Subcutaneous adipose tissue (tissue), 3 donors: ENCODE measurements around a stretch of chr14.

GRCh38 chr14:70909792-70910188 is 2.5 kb downstream of the PCNX1 start:
- PRO-cap = no peak
- RAMPAGE, long total RNA, 3 experiments = no peak in any of the 3 experiments

- PRO-cap = no peak
- RAMPAGE, long total RNA, 3 experiments = no peak in any of the 3 experiments
Observed at GRCh38 chr14:70919467-70920333, 12.4 kb downstream of the PCNX1 start.

GRCh38 chr14:71103340-71103631 is 196.0 kb downstream of the PCNX1 start:
- PRO-cap = no peak
- RAMPAGE, long total RNA, 3 experiments = no peak in any of the 3 experiments

- PRO-cap = no peak
- RAMPAGE, long total RNA, 3 experiments = no peak in any of the 3 experiments
Observed at GRCh38 chr14:71206591-71207304, 113.5 kb upstream of the SIPA1L1 start.

DNA sequence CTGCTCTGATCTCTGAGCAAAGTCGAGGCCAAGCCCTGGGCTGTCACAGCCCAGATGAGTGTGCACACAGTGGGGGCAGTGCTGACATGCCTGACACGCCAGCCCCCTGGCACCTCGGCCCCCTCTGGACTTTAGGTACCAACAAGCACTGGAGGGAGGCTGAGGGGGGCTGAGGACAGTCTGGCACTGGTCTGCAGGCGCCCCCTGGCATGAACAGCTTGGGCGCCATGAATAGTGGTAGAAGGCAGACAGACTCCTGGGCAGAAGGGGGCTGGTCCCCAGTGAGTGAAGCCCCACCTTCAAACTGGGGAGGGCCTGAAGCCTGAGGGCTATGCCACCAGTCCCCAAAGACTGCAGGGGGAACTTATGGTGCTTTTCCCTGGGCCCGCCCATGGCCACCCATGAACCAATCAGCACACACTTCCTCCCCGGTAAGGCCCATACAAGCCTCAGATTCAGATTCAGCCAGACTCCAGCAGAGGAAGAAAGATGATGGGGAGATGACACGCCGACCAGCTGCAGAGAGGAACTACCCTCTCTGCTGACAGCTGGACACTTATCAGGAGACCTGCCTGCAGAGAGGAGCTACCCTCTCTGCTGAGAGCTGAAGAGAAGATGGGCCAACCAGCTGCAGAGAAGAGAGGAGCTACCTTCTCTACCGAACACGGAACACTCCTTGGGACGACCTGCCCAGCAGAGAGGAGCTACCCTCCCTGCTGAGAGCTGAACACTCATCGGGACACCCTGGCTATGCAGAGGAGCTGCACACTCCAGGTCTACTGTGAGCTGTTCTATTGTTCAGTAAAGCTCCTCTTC is 88.6 kb upstream of the SIPA1L1 start:
- PRO-cap = no peak
- RAMPAGE, long total RNA, 3 experiments = no peak in any of the 3 experiments

DNA sequence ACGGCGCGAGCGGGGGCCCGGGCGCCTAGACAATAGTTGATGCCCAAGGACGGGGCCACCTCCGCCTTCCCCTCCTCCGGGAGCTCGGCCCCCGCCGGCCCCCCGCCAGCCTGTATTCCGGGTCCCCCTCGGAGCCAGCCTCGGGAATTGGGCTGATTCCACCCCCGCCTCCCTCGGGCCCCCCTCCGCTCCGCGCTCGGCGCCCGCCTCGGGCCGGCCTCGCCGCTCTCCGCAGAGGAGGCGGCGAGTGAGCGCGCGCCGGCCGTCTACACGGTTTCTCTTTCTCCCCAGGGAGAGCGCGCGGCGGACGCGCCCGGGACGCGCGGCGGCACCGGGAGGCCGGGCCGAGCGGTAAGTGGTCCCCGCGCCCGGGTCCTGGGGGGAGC is 548 bp downstream of the SIPA1L1 start:
- PRO-cap = bidirectional peak, plus-strand start at position 32 of the sequence, minus-strand start at position 41 of the sequence; bidirectional peak, plus-strand start at position 234 of the sequence, minus-strand start at position 249 of the sequence
- RAMPAGE, long total RNA, 3 experiments = start-site peak on the plus strand in 1 of 3 experiments, centred at position 319 of the sequence, 26 reads per replicate

DNA sequence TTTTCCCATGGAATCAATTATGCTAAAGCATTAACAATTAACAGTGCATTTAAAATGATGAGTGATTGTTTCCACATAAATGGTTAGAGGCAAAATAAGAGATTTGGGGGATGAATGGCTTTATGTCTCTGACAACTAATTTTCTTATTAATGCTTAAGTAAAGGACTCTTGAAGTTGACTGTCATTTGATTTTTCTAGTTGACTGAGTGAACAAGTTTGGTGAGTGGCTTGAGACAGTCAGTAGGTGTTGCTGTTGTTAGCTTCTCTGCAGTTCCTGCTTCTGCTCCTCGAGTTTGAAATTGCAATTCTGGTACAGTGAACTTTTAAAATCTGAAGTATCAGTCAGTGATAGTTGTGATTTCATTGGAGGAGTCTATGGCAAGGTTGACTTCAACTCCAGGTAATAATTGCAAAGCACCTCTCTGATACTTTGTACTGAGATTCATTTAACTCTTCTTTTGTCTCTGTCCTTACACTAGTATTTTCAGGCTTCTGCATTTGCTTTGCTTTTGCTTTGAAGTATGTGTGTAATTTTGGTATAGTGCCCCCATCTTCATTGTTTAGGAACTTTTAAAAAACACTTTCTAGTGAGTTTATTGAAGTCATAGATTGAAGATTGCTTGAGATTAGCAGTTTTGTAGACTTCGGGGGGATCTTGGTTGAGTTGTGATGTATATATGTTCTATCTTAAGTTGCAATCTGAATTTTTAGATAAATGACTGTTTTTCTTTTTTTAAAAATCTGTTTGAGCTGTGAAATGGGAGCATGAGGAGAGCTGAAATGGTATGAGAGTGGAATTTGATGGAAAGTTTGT is 2.5 kb downstream of the SIPA1L1 start:
- PRO-cap = no peak
- RAMPAGE, long total RNA, 3 experiments = no peak in any of the 3 experiments

DNA sequence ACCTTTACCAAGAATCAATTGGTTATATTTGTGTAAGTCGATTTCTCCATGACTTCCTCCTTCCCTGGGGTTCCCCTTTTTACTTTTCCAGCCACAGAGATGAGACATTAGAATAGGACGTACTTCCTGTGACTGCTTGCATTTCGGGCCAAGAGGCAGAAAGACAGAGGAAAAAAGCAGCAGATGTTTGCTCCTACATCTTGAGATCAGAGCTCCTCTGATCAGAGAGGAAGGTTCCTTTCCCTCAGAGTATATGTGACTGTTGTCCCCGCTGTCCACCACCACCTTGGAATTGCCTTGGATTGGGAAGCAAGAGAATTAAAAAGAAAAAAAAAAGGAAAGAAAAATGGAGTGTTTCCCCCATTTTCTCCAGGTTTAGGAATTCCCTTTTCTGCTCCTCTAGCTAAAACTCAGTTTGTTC is 158.4 kb downstream of the SIPA1L1 start:
- PRO-cap = unidirectional peak, plus-strand start at position 139 of the sequence
- RAMPAGE, long total RNA, 3 experiments = no peak in any of the 3 experiments

DNA sequence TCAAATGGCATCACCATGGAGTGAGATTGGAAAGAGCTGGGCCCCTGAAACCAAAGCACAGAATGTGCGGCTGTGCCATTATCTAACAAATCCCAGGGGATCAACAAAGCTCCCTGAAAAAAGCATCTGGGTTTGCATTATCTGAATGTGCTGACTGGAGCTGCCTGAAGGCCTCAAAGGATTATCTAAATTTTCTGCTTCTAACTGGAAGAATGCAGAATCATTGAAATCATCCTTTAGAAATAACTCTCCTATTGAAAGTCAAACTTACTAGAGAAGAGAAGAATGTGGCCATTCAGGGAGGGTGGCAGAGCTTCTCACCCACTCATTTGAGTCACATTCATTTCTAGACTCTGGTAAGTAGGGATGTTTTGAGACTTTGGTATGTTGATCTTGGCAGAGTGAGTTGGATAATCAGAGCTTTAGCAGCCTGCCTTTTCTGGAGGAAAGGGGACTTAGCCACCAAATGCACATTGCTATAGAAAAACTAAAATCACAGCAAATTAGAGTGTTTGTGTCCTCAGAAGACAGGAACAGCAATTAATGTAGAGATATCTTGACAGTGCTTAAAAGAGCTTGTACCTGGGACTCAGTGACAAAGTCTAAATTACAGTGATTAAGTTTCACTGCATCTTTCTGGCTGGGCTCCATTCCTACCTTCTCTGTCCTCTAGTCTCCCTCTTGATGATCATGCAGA is 220.5 kb upstream of the RGS6 start:
- PRO-cap = no peak
- RAMPAGE, long total RNA, 3 experiments = no peak in any of the 3 experiments

GRCh38 chr14:71856210-71856927 is 75.9 kb upstream of the RGS6 start:
- PRO-cap = no peak
- RAMPAGE, long total RNA, 3 experiments = no peak in any of the 3 experiments

GRCh38 chr14:71985805-71986240 is 53.6 kb downstream of the RGS6 start:
- PRO-cap = no peak
- RAMPAGE, long total RNA, 3 experiments = no peak in any of the 3 experiments

- PRO-cap = no peak
- RAMPAGE, long total RNA, 3 experiments = no peak in any of the 3 experiments
Observed at GRCh38 chr14:72907908-72908346, 14.0 kb upstream of the DPF3 start.

GRCh38 chr14:73220284-73220891 is 16.9 kb upstream of the PAPLN start:
- PRO-cap = no peak
- RAMPAGE, long total RNA, 3 experiments = no peak in any of the 3 experiments

- PRO-cap = bidirectional peak, plus-strand start at chr14:73491787, minus-strand start at chr14:73491635
- RAMPAGE, long total RNA, 3 experiments = no peak in any of the 3 experiments
Observed at GRCh38 chr14:73491255-73491992, 691 bp downstream of the RIOX1 start.

GRCh38 chr14:73568881-73569009 is 268 bp upstream of the ACOT2 start:
- PRO-cap = no peak
- RAMPAGE, long total RNA, 3 experiments = no peak in any of the 3 experiments

DNA sequence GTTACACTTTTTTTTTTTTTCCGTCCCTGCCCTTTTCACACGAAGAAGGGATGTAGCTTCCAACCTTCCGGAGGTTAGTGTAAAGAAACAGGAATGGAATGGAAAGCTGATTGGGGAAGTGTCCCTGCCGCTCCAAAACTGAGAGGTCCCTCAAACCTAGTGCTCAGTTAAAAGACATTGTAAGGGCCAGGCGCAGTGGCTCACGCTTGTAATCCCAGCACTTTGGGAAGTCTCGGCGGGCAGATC is 1.0 kb downstream of the ACOT2 start:
- PRO-cap = bidirectional peak, plus-strand start outside the sequence, minus-strand start at position 140 of the sequence
- RAMPAGE, long total RNA, 3 experiments = no peak in any of the 3 experiments

DNA sequence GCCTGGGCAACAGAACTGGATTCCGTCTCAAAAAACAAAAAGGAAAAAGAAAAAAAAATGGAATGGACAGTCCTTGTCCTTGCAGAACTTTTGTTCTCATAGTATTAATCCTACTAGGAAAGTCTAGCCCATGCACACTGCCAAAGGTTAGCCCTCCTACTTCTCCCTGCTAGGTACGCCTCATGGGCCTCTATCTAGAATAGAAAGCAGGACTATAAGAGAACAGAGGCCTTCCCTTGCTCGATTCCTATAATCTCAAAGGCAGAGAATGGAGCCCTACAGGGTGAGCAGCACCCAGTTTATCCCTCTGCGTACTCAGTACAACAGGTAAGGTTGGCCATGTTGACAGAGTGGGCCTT is 16.7 kb upstream of the PNMA1 start:
- PRO-cap = no peak
- RAMPAGE, long total RNA, 3 experiments = no peak in any of the 3 experiments

DNA sequence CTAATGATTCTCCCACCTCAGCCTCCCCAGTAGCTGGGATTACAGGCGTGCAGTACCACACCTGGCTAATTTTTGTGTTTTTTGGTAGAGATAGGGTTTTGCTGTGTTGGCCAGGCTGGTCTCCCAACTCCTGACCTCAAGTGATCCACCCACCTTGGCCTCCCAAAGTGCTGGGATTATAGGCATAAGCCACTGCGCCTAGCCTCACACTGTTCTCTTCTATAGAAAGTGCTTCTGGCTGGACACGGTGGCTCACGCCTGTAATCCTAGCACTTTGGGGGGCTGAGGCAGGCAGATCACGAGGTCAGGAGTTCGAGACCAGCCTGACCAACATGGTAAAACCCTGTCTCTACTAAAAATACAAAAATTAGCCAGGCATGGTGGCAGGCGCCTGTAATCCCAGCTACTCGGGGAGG is 22.2 kb downstream of the MIDEAS start:
- PRO-cap = no peak
- RAMPAGE, long total RNA, 3 experiments = no peak in any of the 3 experiments

- PRO-cap = no peak
- RAMPAGE, long total RNA, 3 experiments = no peak in any of the 3 experiments
Observed at GRCh38 chr14:73771822-73772245, 11.7 kb upstream of the MIDEAS start.

GRCh38 chr14:73910772-73911516 is 24.3 kb downstream of the ZNF410 start:
- PRO-cap = no peak
- RAMPAGE, long total RNA, 3 experiments = no peak in any of the 3 experiments